Right atrium auricular region (tissue), 2 donors: ENCODE measurements around the genes PDCD1LG2 and ERMP1.

- PRO-cap: no peak
- RAMPAGE, long total RNA, 2 experiments: no peak in any of the 2 experiments
Observed at GRCh38 chr9:3530562-3531359, 5.0 kb upstream of the RFX3 start.

DNA sequence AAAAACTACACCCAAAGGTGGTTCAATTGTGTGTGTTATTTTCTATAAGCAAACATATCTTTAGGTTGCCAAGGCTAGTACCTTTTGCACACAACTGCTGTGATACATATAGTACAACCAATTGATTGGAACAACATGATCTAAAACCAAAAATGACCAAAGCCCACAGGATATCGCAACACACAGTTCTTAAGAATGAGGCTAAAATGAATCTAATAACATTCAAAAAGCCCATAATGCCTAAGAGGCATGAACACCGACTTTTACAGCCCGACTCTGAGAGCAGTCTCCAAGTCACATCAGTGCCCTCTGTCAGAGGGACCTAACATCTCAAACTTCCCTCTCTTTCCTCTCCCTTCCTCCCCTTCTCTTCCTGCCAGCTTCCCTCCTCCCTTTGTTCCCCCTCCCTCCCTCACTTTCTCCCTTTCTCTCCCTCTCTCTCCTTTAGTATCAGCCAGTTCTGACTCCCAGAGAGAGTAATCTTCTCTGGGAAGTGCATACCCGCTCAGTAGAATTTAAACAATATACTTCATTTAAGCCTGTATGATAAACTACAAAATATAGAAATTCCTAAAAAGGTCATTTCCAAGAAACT, 154.4 kb downstream of the GLIS3 start:
- PRO-cap: unidirectional peak, minus-strand start at position 301 of the sequence
- RAMPAGE, long total RNA, 2 experiments: no peak in any of the 2 experiments

- PRO-cap: no peak
- RAMPAGE, long total RNA, 2 experiments: no peak in any of the 2 experiments
Observed at GRCh38 chr9:4237789-4238547, 61.9 kb downstream of the GLIS3 start.

DNA sequence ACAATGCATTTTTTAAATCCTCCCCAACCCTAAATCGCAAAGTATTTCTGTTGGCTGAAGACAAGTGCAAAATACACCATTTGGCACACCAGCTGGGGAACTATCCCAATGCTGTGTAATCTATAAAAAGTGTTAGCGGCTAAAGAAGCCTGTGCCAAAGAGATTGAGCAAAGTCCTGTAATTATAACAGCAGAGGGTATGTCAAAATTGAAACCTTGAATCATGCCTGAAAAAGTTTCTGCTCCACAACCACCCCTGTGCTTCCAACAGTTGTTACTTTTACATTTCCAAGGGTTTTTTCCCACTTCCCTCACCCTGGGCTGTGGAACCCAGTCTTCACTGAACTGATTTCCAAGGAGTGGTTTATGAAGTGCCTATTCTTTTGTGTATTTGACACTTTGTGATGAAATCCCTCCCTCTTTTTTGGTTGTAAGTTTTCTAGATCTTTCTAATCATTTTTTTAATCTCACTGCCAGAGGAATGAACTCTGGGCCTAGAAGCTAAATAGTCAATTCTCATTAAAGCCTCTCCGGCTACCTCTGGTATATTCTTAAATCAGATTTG, 83.0 kb upstream of the PLPP6 start:
- PRO-cap: no peak
- RAMPAGE, long total RNA, 2 experiments: no peak in any of the 2 experiments

- PRO-cap: no peak
- RAMPAGE, long total RNA, 2 experiments: no peak in any of the 2 experiments
Observed at GRCh38 chr9:4656585-4657067, 5.5 kb upstream of the PLPP6 start.

DNA sequence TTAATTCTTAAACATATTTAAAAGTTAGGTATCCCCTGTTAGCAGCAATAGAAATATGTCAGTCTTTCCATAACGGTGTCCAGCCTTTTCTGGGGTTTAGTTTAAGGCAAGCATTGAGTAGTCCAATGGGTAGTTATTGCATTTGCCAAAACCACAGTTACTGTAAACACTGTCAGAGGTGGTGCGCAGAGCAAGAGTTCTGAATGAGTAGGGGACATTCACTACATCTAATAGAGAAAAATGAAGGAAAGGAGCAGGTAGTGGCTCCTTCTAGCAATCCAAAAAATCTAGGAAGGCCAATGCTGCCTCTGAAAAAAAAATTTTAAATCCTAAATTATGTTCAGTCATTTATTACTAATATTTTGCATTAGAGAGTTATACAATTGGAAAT, 630 bp upstream of the SPATA6L start:
- PRO-cap: no peak
- RAMPAGE, long total RNA, 2 experiments: no peak in any of the 2 experiments

- PRO-cap: bidirectional peak, plus-strand start at chr9:4792944, minus-strand start at chr9:4792673
- RAMPAGE, long total RNA, 2 experiments: no peak in any of the 2 experiments
Observed at GRCh38 chr9:4792170-4792841, 438 bp upstream of the RCL1 start.

DNA sequence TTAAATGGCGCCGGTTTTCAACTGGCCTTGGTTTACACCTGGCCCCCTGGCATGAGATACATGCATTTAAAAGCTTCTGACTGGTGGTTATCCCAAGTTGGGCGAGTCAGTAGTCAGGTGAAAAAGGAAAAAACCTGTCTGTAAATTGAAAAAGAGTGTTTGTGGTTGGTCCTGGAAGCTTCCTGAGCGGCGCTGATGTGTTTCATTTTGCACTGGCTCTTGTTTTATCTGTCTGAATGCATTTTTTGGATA, 1.2 kb downstream of the RCL1 start:
- PRO-cap: no peak
- RAMPAGE, long total RNA, 2 experiments: no peak in any of the 2 experiments

GRCh38 chr9:4794233-4794656, 1.5 kb downstream of the RCL1 start:
- PRO-cap: no peak
- RAMPAGE, long total RNA, 2 experiments: no peak in any of the 2 experiments

DNA sequence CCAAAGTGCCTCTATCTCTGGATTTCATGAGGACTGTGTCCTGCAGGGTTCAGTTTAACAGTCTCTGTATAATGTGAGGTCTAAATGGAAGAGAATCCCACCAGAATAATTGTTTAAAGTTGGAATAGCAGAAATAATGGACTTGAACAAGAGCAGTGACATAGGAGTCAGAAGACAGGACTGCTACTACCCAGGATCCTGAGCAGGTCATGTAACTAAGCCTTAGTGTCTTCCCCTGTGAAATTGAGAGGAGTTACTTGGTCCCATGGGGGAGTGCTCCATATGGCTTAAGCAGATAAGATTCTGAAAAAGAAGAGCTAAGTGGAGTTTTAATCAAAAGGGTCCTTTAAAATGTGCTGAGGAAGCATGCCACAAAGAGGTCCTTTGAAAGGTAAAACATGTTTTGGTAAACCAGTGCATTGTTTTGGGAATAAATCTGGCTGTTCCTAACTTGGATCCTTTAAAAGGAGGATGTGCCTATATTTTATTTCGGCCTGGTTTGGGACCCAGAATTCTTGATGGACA, 5.5 kb downstream of the RCL1 start:
- PRO-cap: no peak
- RAMPAGE, long total RNA, 2 experiments: no peak in any of the 2 experiments

GRCh38 chr9:4828691-4829676, 36.2 kb downstream of the RCL1 start:
- PRO-cap: no peak
- RAMPAGE, long total RNA, 2 experiments: no peak in any of the 2 experiments

DNA sequence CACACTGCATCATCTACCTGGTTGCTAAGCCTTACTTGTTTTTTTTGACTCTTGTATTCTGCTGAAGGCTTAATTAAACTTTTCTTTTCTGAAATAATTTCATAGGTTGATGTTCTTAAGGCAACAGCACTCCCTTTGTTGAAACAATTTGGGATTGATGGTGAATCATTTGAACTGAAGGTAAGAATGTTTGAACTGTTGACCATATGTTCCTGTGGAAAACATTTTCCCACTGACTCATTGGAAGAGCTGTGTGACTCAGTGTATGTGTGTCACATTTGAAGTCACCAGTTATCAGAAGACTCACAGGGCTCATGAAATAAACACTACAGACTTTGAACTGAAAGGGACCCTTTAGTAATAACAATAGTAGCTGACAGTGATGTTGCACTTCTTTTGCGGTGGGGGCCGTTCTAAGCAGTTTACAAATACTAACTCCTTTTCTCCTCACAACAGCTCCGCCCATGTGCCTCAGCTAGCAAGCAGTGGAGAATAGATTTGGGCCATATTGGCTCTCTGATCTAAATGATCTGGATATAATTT, 40.4 kb downstream of the RCL1 start:
- PRO-cap: no peak
- RAMPAGE, long total RNA, 2 experiments: no peak in any of the 2 experiments

GRCh38 chr9:4841147-4841703, 48.5 kb downstream of the RCL1 start:
- PRO-cap: no peak
- RAMPAGE, long total RNA, 2 experiments: no peak in any of the 2 experiments

- PRO-cap: no peak
- RAMPAGE, long total RNA, 2 experiments: no peak in any of the 2 experiments
Observed at GRCh38 chr9:4887561-4887949, 94.8 kb downstream of the RCL1 start.

DNA sequence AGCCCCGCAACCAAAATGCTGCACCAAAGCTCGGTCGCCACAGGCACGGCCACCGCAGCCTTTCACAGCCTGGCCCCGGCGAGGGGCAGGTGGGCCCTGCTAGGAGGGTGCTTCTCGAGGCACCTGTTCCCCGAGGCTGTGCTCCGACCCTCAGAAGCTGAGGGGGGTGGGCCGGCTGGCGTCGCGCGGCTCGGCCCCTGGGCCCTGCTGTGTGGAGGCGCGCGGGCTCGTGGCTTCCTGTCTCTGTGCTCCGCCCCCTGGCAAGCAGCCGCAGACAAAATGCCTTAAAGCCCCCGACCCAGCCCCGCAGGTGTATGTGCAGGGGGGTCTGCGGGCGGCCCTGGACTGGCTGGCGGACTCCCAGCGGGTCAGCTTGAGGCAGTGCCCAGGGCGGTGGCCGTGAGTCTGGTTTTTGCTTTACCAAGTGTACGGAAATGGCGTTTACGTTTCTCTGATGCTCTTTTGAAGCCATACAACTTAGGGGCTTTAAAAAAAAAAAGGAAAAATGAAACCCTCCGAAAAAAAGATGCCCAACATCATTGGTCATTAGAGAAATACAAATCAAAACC, 57.8 kb downstream of the JAK2 start:
- PRO-cap: no peak
- RAMPAGE, long total RNA, 2 experiments: no peak in any of the 2 experiments

DNA sequence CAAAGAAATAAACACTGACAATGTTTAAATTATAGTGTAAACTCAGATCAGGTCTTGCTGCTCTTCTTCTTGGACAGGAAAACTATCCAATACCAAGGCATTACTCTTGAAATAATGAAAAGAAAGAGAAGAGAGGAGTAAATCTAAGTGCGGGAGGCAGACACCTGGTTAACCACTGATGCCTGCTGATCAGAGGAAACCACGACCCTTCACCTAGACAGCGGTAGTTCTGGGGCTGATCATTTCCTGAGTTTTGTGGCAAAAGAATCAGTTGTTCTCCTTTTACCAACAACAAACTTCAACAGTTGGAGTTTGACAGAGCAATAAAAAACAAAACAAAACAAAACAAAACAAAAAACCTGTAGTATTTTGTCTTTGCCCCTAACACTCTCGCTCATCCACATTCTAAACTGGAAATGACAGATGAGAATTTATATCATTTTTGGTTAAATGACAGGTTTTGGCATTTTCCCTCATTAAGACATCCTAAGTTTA, 3.0 kb downstream of the RLN1 start:
- PRO-cap: no peak
- RAMPAGE, long total RNA, 2 experiments: no peak in any of the 2 experiments

DNA sequence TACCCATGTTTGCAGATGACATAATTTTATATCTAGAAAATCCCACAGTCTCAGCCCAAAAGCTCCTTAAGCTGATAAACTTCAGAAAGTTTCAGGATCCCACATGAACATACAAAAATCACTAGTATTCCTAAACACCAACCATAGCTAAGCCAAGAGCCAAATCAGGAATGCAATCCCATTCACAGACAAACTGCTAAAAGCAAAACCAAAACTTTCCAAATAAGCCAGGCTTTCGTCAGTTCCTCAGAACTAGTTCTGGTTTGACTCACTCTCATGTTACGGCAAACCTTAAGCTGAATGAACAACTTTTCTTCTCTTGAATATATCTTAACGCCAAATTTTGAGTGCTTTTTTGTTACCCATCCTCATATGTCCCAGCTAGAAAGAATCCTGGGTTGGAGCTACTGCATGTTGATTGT, at the start of gene PDCD1LG2:
Gene PDCD1LG2, plus strand, starts transcription at position 271 of the 422 bp plus-strand sequence.
- PRO-cap: bidirectional peak, plus-strand start at position 249 of the sequence, minus-strand start at position 195 of the sequence
- RAMPAGE, long total RNA, 2 experiments: start-site peak on the plus strand in 2 of 2 experiments, centred at positions 264 to 274 of the sequence, 13 to 31 reads per replicate

DNA sequence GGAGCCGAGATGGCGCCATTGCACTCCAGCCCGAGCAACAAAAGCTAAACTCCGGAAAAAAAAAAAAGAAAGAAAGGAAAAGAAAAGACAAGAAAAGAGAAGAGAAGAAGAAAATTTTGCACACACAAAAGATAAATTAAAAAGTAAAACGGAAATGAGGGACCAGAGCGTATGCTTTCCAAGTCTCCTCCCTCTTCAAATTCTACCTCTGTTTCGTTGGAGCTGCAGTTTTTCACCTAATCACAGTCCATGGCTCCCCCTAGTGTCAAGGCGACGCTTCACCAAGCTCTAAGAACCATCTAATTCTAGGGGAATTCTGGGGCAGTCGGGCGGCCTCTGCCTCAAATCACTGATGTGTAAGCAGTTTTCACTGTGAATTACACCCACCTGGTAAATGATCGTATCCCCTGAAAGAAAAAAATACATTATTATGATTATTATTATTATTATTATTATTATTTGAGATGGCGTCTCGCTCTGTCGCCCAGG, 28.4 kb upstream of the RIC1 start:
- PRO-cap: no peak
- RAMPAGE, long total RNA, 2 experiments: no peak in any of the 2 experiments

- PRO-cap: no peak
- RAMPAGE, long total RNA, 2 experiments: no peak in any of the 2 experiments
Observed at GRCh38 chr9:5768891-5769311, 64.0 kb downstream of the ERMP1 start.

- PRO-cap: bidirectional peak, plus-strand start at chr9:5833209, minus-strand start at chr9:5833090
- RAMPAGE, long total RNA, 2 experiments: no peak in any of the 2 experiments
Observed at GRCh38 chr9:5832732-5833321, at the start of gene ERMP1. Gene ERMP1 (minus strand): TSS chr9:5833117.